HT1080 (cell line): ENCODE measurements around the gene EPC2.

RAMPAGE:
- cytosol, long total RNA = no peak
- long total RNA = no peak
- nucleus, long total RNA = no peak
Measured at GRCh38 chr2:142415220-142415970, 284.6 kb upstream of the LRP1B start.

GRCh38 chr2:143041867-143042413, 87.3 kb upstream of the ARHGAP15 start:
RAMPAGE:
- cytosol, long total RNA = no peak
- long total RNA = no peak
- nucleus, long total RNA = no peak

RAMPAGE:
- cytosol, long total RNA = no peak
- long total RNA = no peak
- nucleus, long total RNA = no peak
Measured at GRCh38 chr2:143177088-143177645, 47.9 kb downstream of the ARHGAP15 start.

DNA sequence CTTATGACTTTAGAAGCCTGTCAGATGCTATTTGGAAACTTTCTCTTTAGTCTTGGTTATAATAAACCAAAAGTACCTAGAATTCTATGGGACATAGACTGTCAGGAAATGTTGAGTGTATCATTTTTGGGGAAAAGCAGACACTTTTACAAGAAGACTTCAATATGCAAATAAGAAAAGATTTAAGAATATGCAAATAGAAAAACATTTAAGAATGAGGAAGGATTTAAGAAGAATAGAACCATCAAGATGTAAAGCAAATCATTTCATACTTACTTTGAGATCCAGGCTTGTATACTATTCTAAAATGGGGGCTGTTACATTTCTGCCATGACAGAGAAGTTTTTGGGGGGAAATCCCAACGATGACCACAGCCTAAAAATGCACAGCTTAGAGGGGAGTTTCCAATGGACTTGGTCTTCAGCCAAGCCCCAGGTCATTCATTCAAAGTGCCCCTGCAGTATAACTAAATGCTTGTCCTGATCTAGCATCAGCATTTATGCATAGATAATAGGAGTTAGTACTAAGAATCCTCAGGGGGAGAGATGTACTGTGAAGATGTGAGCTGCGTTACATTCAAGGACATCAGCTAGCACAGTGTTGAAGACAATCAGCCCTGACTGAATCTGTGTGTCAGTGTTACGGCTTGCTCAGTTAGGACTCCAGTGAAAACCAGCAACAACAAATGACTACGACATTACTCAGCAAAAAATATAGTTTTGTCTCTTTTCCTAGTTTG, 26.6 kb upstream of the GTDC1 start:
RAMPAGE:
- cytosol, long total RNA = no peak
- long total RNA = no peak
- nucleus, long total RNA = no peak

GRCh38 chr2:144403700-144404512, 71.6 kb upstream of the GTDC1 start:
RAMPAGE:
- cytosol, long total RNA = no peak
- long total RNA = no peak
- nucleus, long total RNA = no peak

GRCh38 chr2:144474261-144474591, 45.7 kb downstream of the ZEB2 start:
RAMPAGE:
- cytosol, long total RNA = no peak
- long total RNA = no peak
- nucleus, long total RNA = no peak

DNA sequence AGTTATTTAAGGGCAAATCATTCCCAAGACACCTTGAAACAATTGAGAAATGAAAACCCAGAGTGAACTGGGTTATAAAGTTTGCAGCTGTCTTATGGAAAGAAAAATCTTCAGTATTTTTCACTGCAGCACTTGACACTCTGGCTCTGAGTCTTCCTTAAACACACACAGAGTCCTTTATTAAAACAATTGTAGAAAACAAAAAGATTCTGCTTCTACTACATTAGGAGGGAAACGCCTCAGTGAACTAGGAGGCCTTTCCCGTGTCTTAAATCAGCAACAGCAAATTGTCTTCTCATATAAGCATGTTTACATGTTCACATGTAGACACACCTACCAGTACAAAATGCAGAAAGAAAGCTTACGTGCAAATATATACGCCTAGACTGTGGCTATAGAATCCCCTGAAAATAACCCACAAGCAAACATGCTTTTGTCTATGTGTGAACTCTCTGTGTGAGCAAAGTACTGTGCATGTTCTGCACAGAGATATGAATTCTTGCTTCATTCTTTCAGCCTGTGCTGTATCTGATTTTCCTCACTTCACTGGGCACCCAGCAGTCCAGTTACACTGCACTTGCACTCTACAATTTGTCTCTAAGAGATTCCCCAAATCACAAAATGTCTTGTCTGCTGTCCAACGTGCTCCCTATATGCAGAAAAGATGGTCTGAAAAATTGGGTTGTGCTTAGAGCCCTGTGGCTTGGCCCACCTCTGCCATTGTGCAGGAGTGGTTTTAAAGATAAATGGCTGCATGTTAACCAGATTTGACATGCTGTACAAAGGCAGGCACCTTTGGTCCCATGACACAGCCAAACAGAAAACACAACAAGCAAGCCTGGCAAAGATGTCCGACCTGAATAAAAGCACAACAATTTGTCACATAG, 24.5 kb downstream of the ZEB2 start:
RAMPAGE:
- cytosol, long total RNA = no peak
- long total RNA = no peak
- nucleus, long total RNA = no peak

GRCh38 chr2:144507275-144508109, 12.4 kb downstream of the ZEB2 start:
RAMPAGE:
- cytosol, long total RNA = no peak
- long total RNA = no peak
- nucleus, long total RNA = no peak

RAMPAGE:
- cytosol, long total RNA = no peak
- long total RNA = no peak
- nucleus, long total RNA = no peak
Measured at GRCh38 chr2:144648935-144649401, 129.0 kb upstream of the ZEB2 start.

GRCh38 chr2:144693160-144693825, 173.4 kb upstream of the ZEB2 start:
RAMPAGE:
- cytosol, long total RNA = no peak
- long total RNA = no peak
- nucleus, long total RNA = no peak

RAMPAGE:
- cytosol, long total RNA = no peak
- long total RNA = no peak
- nucleus, long total RNA = no peak
Measured at GRCh38 chr2:144834945-144835568, 315.1 kb upstream of the ZEB2 start.

GRCh38 chr2:144903468-144903997, 383.6 kb upstream of the ZEB2 start:
RAMPAGE:
- cytosol, long total RNA = no peak
- long total RNA = no peak
- nucleus, long total RNA = no peak

DNA sequence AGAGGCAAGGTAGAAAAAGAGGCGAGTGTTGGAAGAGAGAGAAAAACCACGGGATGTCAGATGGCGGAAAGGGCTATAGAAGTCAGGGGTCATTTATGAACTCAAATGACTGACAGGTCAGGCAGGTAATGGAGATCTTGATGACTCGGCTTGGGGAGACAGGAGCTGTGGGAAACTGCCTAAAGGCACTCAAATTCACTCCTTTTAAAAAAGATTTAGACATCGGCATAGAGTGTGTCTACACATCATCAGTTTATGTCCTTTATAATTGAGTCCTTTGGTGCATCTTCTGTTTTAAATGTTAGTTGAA, 197.4 kb upstream of the ACVR2A start:
RAMPAGE:
- cytosol, long total RNA = no peak
- long total RNA = no peak
- nucleus, long total RNA = no peak

GRCh38 chr2:148032684-148033178, 11.8 kb downstream of the MBD5 start:
RAMPAGE:
- cytosol, long total RNA = no peak
- long total RNA = no peak
- nucleus, long total RNA = no peak

DNA sequence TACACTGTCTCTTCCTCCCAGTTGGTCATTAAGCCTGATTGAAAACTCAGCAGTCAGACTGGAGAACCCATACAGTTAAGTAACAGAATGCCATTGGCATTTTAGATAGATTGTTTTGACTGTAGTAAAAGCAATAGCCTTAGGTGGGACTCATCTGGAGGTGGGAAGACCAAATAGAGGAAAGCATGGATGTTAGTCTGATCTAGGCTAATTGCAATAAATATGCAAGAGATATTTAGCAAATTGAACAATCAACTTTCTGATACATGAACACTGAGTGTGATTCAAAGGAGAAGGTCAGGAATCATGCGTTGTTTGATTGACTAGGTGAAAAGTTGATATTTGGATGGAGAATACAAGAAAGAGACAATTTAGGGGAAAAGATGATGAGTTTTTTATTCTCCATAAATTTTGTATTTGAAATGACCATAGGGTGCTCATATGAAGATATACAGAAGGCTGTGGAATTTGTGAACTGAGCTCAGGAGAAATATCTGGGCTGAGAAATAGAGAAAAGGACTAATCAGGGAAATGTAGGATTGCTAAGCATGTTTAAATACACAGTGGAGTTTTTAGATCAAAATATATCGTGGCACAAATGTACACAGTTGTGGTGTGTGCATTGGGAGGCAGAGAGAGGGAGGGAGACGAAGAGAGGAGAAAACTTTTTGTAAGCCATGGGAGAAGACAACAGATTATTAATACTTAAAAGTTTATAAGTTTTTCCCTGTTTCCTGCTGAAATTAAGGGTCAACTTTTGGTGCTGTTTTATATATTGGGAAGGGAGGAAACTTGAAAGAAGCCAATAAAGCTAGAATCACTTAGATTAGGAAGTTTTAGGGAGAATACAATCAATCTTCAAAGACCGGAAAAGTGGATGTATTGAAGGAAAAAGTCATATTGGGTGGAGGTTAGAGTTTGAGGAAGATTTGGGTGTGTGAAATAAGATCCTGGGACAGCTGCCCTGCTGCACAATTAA, 242.1 kb downstream of the MBD5 start:
RAMPAGE:
- cytosol, long total RNA = no peak
- long total RNA = no peak
- nucleus, long total RNA = no peak

GRCh38 chr2:148380758-148381574, 263.6 kb upstream of the EPC2 start:
RAMPAGE:
- cytosol, long total RNA = no peak
- long total RNA = no peak
- nucleus, long total RNA = no peak

DNA sequence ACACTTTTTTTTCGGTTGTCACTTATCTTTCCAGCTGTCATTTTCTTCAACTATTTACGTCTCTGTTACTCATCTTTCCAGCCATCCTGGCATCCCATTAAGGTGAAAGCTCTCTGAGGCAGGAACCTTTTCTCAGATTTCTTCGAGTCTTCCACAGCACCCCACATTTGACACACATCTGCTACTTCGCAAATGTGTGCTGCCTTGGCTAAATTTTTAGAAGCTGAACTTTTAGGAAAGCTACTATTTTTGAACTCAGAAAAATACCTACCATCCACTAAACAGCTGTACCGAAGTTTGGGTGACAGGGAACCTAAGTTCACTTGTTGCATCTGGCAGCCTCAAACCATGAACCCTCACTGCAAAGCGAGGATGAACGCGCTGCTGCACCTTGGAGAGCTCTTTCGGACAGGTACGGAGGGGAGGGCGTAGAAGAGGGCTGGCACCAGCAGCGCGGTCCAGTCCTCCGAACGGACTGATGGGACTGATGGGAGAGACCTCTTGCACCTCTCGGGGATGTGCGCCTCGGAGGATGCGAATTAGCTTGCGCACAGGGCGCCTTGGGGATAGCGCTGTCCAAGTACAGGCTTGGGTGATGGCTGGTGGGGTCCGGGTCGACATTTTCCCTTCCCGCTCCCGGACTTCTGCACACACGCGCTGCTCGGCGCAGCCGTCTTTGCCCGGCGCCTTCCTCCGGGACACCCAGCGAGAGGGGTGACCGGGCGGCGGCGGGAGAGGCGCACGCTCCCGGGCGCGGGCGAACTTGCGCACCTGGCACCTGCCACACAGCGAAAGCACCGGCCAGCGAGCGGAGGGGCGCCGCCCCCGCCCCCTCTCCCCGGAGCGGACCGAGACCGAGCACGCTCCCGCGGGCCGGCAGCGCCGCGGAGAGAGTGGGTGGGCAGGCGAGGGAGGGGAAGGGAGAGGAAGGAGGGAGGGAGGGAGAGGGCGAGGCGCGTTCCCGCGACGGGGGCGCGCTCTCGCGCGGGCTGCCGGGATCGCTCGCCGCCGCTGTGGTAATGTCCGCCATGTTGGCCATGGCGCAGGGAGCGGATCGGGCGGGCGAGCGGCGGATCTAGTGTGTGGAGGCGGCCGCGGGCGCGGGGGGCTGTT, at the start of gene EPC2:
TSS of gene EPC2 (plus strand) at position 1,016 of the 1,113 bp plus-strand sequence.
RAMPAGE:
- cytosol, long total RNA = no peak
- long total RNA = no peak
- nucleus, long total RNA = no peak

GRCh38 chr2:150228834-150229165, 258.7 kb downstream of the RND3 start:
RAMPAGE:
- cytosol, long total RNA = no peak
- long total RNA = no peak
- nucleus, long total RNA = no peak

RAMPAGE:
- cytosol, long total RNA = no peak
- long total RNA = no peak
- nucleus, long total RNA = no peak
Measured at GRCh38 chr2:150234721-150235200, 252.7 kb downstream of the RND3 start.

GRCh38 chr2:150466082-150466638, 21.3 kb downstream of the RND3 start:
RAMPAGE:
- cytosol, long total RNA = no peak
- long total RNA = no peak
- nucleus, long total RNA = no peak